ENCODE results near the genes ZFY, VCY1B, RBMY1B, PRY and DAZ2.

DNA sequence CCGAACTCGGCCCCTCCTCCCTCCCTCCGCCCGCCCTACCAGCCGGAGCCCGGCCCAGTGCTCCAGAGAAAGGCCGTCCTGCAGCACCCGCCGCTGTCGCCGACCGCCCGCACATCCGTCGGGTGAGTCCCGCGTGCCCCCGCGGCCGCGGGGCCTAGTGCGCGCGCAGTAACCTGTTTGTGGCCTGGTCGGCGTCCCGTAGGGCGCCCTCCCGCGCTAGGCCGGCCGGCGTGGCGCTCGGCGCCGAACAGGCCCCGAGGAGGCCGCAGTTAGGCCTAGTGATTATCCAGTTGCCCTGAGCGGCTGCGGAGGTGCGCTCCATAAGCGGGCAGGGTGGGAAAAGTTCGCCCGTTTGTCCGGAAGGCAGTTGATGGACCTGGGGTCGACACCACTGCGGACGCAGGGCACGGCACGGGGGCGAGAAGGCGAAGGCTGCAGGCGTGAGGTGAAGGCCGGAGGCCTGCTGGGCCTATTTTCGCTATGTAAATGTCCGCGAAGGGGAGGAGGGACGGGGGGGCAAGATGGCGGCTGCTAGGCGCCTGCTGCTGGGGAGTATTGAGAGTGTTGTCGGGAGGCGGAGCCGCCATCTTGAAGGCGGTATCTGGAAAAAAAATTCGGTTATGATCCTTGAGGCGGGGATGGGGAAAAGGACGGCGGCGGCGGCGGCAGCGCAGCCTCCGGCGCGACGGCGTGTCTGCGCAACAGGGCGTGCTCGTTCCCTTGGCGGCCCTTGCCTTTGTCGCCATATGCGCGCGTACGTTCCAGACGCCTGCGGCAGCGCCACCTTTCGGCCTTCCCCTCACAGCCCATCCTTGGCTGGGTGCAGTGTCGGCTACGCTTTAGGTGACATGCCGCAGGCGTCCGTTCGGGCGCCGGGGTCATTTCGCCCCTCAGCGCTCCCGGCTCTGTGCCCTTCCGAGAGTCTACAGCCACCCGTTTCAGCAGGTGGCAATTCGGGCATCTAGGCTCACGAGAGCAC is at the start of gene ZFY:
Gene ZFY (plus strand): TSS at position 57 of the 979 bp plus-strand sequence.
- RRBS = no CpG with 5 or more reads among the region's 106 CpGs

DNA sequence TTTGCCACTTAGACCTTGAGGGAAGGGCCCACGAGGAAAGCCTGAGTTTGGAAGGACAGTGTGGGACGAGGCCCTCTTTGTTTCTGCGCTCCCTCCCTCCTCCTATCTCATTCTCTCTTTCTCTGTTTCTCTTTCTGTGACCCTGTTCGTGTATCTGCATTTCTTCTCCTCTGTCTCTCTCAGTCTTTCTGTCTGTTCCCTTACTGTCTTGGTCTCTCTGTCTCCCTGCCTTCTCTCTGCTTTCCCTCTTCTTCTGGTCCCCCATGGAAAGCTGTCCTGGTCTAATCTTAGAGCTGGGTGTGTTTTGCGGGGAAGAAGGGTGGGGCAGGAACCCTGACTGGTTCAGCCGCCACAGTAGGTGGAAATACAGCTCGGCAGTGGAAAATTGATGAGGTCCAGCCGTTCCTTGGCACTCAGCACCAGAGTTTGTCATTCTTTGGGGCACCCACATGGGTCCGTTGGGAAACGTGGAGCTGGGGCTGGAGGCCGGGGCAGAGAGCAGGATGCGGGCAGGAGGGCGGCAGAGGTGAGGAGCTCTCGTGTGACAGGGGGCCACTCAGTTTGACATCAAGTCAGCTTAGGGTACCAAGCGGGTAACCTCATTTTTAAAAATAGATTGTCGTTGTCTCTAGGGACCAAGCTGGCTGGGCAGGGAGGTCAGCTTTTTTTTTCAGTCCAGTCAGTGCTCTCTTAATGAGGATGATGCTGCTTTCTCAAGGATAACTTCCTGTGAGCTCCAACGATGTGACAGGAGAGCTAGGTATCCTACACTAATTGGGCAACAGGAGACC is 364.2 kb upstream of the AMELY start:
- RRBS = no CpG with 5 or more reads among the region's 17 CpGs

GRCh38 chrY:7339283-7340249 is 428.0 kb upstream of the AMELY start:
- RRBS = no CpG with 5 or more reads among the region's 9 CpGs

DNA sequence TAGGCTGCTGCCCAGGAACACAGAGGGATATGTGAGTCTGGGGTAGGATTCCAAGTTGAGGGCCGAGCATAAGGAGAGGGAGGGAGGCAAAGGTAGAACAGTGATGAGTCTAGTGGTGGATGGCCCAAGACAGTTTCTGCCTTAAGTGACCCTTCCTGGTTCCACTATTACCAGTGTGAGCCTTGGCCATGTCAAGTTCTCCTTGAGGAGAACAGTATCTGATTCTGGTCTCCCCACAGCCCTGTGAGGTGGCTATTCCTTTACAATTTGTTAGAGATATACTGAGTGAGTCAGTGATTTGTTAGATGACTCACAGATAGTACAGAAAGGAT is 1519.6 kb downstream of the TSPY10 start:
- RRBS = no CpG with 5 or more reads among the region's 1 CpG

GRCh38 chrY:13388547-13388799 is 91.4 kb downstream of the UTY start:
- RRBS = no CpG with 5 or more reads among the region's 1 CpG

GRCh38 chrY:14055975-14056521 is at the start of gene VCY1B:
Gene VCY1B (plus strand): TSS chrY:14056227.
- RRBS = no CpG with 5 or more reads among the region's 25 CpGs

DNA sequence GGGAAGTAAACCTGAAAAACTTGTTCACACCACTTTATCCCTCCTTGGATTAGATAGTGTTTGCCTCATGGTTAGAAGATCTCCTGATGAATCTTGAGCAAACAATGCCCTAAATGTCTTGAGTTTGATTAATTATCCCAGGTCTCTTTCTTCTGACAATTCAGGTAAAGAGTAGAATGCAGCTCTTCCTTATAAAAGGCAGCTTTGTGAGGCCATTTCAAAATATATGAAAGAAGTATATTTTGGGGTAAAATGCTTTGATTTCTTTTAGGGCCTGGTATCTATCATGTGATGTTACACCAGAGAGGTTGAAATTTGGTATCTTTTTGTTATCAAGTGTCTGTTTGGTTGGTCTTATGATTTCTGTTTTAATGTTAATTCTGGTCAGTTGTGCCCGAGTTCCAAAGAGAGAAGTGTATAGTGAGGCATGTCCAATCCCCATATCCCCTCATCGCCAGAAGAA is 34.9 kb downstream of the NLGN4Y start:
- RRBS = no CpG with 5 or more reads among the region's 2 CpGs

- RRBS = no CpG with 5 or more reads among the region's 44 CpGs
These were observed 241.7 kb downstream of the KDM5D start for GRCh38 chrY:19502598-19503404.

DNA sequence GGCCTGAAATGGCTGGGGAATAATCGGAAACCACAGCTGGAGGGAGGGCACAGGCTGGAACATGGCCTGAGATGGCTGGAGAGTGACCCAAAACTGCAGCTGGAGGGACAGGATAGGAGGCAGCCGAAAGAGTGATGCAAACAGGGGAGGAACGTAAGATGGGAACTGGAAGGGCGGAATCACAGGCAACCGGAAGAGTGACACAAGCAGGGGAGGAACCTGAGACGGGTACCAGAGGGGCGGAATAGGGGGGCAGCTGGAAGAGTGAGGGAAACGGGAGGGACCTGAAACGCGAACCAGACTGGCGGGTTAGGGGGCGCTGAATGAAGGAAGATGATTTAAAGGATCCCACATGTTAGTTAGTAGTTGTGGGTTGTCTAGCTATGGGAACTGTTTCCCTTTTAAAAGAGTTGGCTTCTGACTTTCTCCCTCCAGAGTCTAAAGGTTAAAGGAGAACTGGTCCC is 71.7 kb upstream of the KDM5D start:
- RRBS = no CpG with 5 or more reads among the region's 12 CpGs

GRCh38 chrY:21511112-21511436 is at the start of gene RBMY1B:
Gene RBMY1B (plus strand): TSS chrY:21511338.
- RRBS = no CpG with 5 or more reads among the region's 28 CpGs

DNA sequence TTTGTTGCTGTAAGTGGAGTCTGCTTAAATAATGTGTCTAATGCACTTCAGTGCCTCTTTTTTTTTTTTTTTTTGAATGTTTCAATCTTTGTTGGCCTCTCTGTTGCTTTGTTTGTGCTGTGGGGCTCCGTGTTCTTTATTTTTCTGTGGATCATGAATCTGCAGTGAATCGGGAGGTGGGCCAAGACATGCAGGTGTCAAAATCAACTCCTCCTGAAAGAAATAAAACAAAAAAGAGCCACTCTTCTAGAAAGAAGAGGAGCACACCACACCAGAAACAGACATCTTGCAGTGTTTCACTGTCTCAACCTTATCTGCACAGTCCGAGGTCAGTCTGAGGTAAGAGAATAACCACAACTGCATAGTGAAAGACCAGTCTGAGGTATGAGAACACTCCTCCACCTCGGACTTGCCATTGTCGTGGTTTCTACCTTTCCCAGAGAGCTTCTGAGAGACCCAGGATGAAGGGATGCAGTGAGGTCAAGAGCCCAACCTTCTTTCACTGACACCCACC is at the start of gene PRY:
Gene PRY (plus strand): TSS at position 252 of the 514 bp plus-strand sequence.
- RRBS = no CpG with 5 or more reads among the region's 5 CpGs

DNA sequence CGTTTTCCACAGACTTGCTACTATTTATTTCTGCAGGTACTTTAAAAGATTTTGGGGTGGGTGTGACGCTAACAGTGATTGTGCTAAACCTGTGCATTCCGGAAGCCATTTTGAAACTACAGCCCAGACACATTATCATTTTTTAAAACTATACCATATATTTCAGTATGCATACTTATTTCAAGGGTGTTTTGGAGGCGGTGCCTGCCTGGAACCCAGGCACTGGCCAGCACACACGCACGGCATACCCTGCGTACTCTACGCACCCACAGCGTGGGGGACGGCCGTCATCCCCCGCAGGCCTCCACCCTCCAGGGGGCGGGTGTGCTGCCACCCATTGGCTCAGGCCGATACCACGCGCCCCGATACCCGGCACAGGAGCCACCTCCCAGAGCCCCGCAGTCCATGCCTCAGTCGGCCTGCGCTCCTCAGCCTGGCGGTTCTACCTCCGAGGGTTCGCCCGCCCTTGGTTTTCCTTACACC is at the start of gene DAZ2:
Gene DAZ2 (plus strand): TSS at position 413 of the 483 bp plus-strand sequence.
- RRBS = no CpG with 5 or more reads among the region's 25 CpGs